ENCODE data around the genes PSME1, PSME2 and FOXG1.

- PRO-cap = no peak
- RRBS, 2 experiments = no CpG with 5 or more reads among the region's 11 CpGs
These were observed 3.4 kb downstream of the CPNE6 start for GRCh38 chr14:24074501-24075336.

DNA sequence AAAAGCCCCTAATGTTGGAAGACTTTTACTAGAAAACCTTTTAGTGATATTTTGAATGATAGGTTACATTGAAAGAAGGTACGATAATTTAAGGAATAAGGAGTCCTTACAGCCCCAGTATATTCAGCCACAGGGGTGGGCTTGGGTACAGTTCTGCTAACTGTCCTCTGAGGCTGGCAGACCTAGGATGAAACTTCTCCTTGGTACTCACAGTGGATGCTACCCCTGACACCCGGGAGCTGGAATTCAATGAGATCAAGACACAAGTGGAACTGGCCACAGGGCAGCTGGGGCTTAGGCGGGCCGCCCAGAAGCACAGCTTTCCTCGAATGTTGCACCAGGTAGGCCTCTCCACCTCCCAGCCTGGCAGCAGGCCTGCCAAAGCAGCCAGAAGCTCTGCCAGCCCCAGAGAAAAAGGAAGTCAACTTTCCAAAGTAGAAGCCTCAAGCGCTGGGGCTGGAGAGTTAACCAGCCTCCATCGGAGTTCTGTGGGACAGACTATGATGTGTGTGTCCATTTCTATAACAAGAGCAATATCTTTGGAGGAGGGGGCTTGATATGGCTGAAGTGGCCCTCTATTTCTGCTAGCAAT lies 2.4 kb upstream of the NRL start:
- PRO-cap = no peak
- RRBS, 2 experiments = no CpG with 5 or more reads among the region's 7 CpGs

GRCh38 chr14:24130867-24131739 lies 644 bp downstream of the FITM1 start:
- PRO-cap = no peak
- RRBS, 2 experiments = no CpG with 5 or more reads among the region's 15 CpGs

- PRO-cap = bidirectional peak, plus-strand start at chr14:24136203, minus-strand start at chr14:24135945
- RRBS, 2 experiments = 1 to 3% methylated on average over 8 of the region's 59 CpGs
These were observed at the start of gene PSME1 for GRCh38 chr14:24135266-24136315. Gene PSME1 (plus strand): TSS chr14:24136194.

GRCh38 chr14:24146461-24147415 lies at the start of gene PSME2:
Gene PSME2 (minus strand): TSS chr14:24146610.
- PRO-cap = bidirectional peak, plus-strand start at chr14:24146751, minus-strand start at chr14:24146610; bidirectional peak, plus-strand start at chr14:24147503, minus-strand start at chr14:24147214
- RRBS, 2 experiments = 2 to 3% methylated on average over 13 of the region's 50 CpGs

DNA sequence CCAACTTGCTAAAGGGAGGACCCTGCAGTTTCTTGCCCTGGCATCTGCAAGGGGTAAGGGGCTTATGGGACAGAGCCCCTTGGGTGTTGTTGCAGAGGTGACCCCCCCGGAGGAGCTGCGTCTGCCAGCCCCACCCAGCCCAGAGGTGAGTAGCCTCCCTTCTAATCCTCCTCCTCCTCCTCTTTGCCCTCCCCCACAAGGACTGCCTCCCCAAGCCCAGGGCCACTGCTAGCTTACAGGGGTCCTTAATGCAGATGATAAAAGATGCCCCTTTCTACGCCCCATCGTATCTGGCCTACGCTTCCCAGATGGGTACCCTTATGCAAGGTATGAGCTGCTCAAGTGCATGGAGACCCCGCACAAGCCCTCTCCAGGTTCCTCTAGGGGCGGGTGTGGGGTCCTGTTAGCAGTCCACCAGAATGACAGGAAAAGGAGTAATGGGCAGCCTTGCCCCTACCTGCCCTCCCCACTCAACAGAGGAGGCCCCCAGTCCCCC lies 5.8 kb downstream of the REC8 start:
- PRO-cap = unidirectional peak, minus-strand start at position 188 of the sequence
- RRBS, 2 experiments = no CpG with 5 or more reads among the region's 7 CpGs

GRCh38 chr14:24196423-24196674 lies 1.1 kb upstream of the TM9SF1 start:
- PRO-cap = no peak
- RRBS, 2 experiments = no CpG with 5 or more reads among the region's 3 CpGs

- PRO-cap = no peak
- RRBS, 2 experiments = no CpG with 5 or more reads among the region's 16 CpGs
These were observed 2.7 kb upstream of the TSSK4 start for GRCh38 chr14:24202570-24203329.

DNA sequence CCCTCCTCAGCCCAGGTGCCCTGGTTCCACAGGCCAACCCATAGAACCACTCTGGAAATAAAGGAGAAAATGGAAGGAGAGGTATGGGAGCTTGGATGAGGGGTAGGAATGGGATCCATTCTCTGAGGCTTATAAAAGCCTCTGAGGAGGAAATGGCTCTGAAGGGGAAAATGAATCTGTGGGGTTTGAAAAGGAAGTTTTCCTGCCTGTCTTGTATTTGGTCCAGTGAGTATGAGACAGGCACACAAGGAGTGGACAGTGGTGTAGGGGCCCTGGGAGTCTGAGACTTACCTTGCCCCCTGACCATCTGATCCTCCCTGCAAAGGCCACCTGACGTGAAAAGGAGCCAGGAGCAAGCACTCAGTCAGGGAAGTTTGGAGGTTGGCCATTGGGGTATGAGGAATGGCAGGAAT lies 866 bp downstream of the LTB4R start:
- PRO-cap = no peak
- RRBS, 2 experiments = no CpG with 5 or more reads among the region's 1 CpG

DNA sequence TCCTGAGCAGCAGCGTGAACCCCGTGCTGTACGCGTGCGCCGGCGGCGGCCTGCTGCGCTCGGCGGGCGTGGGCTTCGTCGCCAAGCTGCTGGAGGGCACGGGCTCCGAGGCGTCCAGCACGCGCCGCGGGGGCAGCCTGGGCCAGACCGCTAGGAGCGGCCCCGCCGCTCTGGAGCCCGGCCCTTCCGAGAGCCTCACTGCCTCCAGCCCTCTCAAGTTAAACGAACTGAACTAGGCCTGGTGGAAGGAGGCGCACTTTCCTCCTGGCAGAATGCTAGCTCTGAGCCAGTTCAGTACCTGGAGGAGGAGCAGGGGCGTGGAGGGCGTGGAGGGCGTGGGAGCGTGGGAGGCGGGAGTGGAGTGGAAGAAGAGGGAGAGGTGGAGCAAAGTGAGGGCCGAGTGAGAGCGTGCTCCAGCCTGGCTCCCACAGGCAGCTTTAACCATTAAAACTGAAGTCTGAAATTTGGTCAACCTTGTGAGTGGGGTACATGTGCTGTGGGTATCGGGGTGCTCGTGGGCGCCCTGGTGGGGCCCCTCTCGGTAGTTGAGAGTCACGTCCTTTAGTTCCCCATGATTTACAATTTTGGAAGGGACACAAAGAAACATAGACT lies 5.3 kb downstream of the LTB4R start:
- PRO-cap = unidirectional peak, plus-strand start at position 451 of the sequence
- RRBS, 2 experiments = 96% methylated on average over 6 of the region's 41 CpGs; no CpG with 5 or more reads in 1 of the 2 experiments

DNA sequence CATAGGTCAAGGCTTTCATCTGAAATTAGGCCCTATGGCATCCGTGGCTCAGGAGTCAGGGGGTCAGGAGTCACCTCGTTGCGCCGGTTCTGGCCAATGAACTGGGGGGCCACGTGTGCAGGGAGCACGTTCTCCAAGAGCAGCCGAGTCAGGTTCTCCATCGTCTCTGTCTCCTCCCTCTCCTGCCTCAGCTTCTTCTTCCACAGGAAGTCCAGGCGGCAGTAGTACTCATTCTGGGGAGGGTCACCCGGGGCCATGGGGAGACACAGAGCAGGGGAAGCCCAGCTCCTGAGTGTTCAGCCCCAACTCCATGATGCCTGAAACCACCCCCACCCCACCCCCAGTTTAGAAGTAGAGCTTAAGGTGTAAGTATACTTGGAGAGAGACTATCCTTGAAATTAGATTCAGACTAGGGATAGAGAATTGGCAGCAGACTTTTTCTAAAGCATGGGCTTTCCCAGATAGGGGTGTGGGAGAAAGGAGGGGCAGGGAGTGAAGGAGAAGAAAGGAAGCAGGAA lies 10.7 kb downstream of the LTB4R start:
- PRO-cap = no peak
- RRBS, 2 experiments = no CpG with 5 or more reads among the region's 10 CpGs

GRCh38 chr14:24392672-24393166 lies 6.1 kb upstream of the NYNRIN start:
- PRO-cap = no peak
- RRBS, 2 experiments = no CpG with 5 or more reads among the region's 5 CpGs

DNA sequence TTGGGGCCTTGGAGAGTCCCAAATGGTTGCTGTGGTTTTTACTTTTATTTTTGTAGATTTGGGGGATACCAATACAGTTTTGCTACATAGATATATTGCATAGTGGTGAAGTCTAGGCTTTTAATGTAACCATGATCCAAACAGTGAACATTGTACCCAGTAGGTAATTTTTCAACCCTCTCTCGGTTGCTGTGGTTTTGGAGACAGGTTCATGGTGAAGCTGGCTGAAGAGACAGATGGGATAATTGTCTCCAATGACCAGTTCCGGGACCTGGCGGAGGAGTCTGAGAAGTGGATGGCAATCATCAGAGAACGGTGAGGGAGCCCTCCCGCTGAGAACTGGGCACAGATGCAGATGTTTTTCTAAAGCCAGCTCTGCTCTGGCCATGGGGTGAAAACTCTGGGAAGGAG lies 6.1 kb downstream of the KHNYN start:
- PRO-cap = no peak
- RRBS, 2 experiments = no CpG with 5 or more reads among the region's 5 CpGs

DNA sequence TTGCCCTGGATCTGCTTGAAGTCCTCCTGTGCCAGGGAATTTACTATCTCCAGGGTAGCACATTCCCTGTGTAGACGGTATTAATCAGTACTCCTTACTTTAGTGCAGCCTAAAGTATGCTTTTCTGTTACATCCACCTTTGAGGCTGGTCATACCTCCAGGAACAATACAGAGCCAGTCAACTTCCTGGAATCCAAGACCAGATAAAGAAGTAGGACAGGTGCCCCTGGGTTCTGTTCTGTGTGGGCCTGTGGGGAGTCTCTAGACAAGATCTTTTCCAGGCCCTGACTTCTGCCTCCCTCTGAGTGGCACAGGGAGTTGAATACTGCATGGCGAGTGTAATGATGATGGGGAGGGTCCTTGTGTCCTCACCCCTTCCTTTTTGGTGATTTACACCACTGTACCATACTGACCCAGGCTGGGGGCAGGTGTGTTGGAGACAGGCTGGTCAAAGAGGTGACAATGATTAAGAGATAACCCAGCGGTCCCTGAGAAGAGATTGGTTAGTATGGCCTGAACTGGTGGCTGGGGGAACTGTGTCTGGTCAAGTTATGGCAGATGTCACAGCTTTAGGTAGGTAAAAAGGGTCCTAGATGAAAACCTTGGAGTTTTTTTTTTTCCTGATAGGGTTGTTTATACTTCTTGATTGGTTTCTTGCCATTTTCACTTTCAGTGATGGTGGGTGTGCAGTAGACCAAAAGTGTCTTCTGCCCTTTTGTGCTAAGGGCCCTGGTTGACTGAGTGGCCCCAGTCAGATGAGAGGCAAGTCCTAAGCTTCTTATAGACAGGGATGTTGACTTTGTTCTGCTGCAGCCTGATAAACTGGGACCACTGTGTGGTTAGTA lies 3.8 kb downstream of the SDR39U1 start:
- PRO-cap = unidirectional peak, minus-strand start at position 307 of the sequence
- RRBS, 2 experiments = no CpG with 5 or more reads among the region's 3 CpGs

GRCh38 chr14:24607098-24607509 lies 2.4 kb downstream of the GZMH start:
- PRO-cap = no peak
- RRBS, 2 experiments = no CpG with 5 or more reads among the region's 4 CpGs

- PRO-cap = no peak
- RRBS, 2 experiments = no CpG with 5 or more reads among the region's 15 CpGs
These were observed 2.4 kb downstream of the GZMB start for GRCh38 chr14:24631347-24632316.

DNA sequence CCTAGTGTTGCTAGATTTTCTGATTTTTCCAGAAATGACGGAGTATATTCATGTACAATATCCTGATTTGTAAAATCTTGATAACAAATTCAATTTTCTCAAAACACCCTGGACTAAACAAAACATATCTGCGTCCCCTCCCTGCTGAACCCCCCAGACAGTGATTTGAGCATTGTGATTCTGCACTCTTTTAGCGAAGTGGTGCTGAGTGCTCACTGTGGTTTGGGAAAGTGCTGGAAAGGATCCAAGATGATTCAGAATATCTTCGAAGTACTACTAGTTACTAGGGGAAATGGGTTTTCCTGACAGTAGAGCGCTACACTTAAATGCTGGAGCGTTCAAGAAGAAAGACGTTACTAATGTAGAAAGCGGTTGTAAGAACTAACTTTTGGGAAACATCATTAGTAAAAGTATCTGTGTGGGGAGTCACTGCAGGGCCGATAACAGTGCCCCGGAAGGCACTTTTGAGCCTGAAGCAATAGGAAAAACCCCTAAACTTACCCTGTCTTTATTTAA lies 813 bp upstream of the STXBP6 start:
- PRO-cap = no peak
- RRBS, 2 experiments = no CpG with 5 or more reads among the region's 10 CpGs

GRCh38 chr14:28764222-28764906 lies 2.2 kb upstream of the FOXG1 start:
- PRO-cap = bidirectional peak, plus-strand start at chr14:28764568, minus-strand start at chr14:28764393
- RRBS, 2 experiments = no CpG with 5 or more reads among the region's 14 CpGs

DNA sequence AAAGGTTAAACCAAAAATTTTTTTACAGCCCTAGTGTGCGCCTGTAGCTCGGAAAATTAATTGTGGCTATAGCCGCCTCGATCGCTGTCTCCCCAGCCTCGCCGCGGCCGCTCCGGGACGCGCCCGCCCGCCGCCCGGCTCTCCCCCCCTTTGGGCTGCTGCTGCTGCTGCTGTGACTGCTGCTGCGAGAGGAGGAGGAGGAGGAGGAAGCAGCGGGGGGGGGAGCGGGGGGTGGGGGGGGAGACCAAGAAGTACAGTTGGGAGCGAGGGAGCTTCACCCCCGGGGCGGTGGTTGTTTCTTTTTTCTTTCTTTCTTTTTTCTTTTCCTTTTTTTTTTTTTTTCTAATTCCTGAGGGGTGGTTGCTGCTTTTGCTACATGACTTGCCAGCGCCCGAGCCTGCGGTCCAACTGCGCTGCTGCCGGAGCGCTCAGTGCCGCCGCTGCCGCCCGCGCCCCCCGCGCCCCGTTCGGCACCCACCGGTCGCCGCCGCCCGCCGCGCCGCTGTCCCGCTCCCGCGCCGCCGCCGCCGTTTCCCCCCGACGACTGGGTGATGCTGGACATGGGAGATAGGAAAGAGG lies at the start of gene FOXG1:
Gene FOXG1, plus strand, starts transcription at position 59 of the 579 bp plus-strand sequence.
- PRO-cap = bidirectional peak, plus-strand start at position 69 of the sequence, minus-strand start outside the sequence
- RRBS, 2 experiments = 6 to 7% methylated on average over 14 of the region's 54 CpGs

GRCh38 chr14:29663406-29664039 lies 264.1 kb downstream of the PRKD1 start:
- PRO-cap = no peak
- RRBS, 2 experiments = no CpG with 5 or more reads among the region's 8 CpGs